Ureter (tissue), 1 donor: Measurements from ENCODE around the genes PMF1, BGLAP, MEF2D and NES.

DNA sequence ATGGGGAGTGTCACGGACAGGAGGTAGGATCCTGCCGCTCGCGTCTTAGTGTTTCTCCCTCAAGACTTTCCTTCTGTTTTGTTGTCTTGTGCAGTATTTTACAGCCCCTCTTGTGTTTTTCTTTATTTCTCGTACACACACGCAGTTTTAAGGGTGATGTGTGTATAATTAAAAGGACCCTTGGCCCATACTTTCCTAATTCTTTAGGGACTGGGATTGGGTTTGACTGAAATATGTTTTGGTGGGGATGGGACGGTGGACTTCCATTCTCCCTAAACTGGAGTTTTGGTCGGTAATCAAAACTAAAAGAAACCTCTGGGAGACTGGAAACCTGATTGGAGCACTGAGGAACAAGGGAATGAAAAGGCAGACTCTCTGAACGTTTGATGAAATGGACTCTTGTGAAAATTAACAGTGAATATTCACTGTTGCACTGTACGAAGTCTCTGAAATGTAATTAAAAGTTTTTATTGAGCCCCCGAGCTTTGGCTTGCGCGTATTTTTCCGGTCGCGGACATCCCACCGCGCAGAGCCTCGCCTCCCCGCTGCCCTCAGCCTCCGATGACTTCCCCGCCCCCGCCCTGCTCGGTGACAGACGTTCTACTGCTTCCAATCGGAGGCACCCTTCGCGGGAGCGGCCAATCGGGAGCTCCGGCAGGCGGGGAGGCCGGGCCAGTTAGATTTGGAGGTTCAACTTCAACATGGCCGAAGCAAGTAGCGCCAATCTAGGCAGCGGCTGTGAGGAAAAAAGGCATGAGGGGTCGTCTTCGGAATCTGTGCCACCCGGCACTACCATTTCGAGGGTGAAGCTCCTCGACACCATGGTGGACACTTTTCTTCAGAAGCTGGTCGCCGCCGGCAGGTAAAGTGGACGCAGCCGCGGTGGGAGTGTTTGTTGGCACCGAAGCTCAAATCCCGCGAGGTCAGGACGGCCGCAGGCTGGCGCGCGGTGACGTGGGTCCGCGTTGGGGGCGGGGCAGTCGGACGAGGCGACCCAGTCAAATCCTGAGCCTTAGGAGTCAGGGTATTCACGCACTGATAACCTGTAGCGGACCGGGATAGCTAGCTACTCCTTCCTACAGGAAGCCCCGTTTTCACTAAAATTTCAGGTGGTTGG, at the start of gene PMF1:
Gene PMF1, plus strand, starts transcription at position 693 of the 1,117 bp plus-strand sequence.
- PRO-cap, result bidirectional peak, plus-strand start at position 702 of the sequence, minus-strand start at position 563 of the sequence; bidirectional peak, plus-strand start at position 965 of the sequence, minus-strand start at position 927 of the sequence

DNA sequence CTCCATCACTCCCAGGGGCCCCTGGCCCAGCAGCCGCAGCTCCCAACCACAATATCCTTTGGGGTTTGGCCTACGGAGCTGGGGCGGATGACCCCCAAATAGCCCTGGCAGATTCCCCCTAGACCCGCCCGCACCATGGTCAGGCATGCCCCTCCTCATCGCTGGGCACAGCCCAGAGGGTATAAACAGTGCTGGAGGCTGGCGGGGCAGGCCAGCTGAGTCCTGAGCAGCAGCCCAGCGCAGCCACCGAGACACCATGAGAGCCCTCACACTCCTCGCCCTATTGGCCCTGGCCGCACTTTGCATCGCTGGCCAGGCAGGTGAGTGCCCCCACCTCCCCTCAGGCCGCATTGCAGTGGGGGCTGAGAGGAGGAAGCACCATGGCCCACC, at the start of gene BGLAP:
Gene BGLAP, plus strand, starts transcription at position 209 of the 390 bp plus-strand sequence.
- PRO-cap, result no peak

DNA sequence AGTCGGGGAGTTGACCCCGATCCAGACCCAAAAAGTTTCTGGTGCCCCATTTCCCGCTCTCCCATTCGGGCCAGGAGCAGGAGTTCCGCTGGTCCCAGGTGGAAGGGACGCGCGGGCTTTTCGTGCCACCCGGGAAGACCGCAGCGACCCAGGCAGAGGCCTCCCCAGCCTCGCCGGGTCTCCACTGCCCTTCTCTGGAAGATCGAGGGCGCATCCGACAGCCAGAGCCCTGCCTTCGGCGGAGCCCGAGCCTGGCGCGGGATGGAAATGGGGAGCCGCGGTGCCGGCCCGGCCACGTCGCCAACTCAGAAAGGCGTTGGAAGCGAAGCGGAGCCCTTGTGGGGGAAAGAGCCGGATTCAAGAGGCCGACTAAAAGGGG, 51.7 kb downstream of the RHBG start:
- PRO-cap, result no peak

GRCh38 chr1:156496108-156496973, 4.2 kb downstream of the MEF2D start:
- PRO-cap, result no peak

- PRO-cap, result no peak
These were observed 2.7 kb downstream of the MEF2D start for GRCh38 chr1:156497524-156498671.

GRCh38 chr1:156500228-156500855, at the start of gene MEF2D:
MEF2D (minus strand) TSS chr1:156500775.
- PRO-cap, result bidirectional peak, plus-strand start at chr1:156501024, minus-strand start at chr1:156500764

DNA sequence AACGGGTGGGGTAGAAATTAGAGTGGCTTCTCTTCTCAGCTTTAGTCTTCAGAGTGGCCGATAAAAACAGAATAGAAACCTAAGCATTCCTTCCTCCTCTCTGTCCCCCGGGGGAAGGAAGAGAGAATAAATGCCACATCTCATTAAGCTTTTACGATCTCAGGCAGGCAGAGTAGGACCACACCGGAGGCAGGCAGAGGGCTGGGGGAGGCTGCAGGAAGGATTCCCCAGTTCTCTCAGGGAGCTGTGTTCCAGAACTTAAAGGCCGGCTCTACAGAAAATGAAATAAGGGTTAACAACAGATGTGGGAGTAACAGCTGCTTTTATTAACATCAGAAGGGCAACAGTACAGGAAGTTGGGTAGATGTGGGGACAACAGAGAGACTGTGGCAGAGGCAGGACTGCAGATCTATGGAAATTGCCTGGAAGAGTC, 24.5 kb upstream of the MEF2D start:
- PRO-cap, result no peak

DNA sequence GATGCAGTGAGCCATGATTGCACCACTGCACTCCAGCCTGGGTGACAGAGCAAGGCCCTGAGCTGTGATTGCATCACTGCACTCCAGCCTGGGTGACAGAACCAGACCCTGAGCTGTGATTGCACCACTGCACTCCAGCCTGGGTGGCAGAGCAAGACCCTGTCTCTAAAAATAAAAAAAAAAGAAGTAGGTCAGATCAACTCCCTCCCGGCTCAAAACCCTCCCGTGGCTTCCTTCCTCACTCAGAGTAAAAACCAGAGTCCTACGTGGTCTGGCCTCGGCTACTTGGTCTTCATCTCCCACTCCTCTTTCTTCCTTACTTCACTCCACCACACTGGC, 19.4 kb downstream of the IQGAP3 start:
- PRO-cap, result no peak

DNA sequence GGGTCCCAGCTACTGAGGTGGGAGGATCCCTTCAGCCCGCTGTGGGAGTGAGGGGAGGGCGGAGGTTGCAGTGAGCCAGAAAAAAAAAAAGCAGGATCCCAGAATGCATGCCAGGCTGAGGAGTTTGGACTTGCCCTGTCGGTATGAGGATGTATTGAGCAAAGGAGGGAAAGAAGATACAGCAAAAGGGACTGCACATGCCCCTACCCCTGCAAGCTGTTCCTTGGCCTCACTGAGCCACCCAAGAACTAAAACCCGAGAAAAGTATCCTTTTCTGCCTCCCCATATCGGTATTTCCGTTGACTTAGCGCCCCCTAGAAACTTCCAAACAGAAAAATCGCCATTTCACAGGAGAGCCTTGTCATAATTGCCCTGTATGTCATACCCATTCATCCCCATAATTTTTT, 11.0 kb downstream of the NAXE start:
- PRO-cap, result no peak

- PRO-cap, result no peak
These were observed 2.6 kb upstream of the BCAN start for GRCh38 chr1:156639238-156639857.

DNA sequence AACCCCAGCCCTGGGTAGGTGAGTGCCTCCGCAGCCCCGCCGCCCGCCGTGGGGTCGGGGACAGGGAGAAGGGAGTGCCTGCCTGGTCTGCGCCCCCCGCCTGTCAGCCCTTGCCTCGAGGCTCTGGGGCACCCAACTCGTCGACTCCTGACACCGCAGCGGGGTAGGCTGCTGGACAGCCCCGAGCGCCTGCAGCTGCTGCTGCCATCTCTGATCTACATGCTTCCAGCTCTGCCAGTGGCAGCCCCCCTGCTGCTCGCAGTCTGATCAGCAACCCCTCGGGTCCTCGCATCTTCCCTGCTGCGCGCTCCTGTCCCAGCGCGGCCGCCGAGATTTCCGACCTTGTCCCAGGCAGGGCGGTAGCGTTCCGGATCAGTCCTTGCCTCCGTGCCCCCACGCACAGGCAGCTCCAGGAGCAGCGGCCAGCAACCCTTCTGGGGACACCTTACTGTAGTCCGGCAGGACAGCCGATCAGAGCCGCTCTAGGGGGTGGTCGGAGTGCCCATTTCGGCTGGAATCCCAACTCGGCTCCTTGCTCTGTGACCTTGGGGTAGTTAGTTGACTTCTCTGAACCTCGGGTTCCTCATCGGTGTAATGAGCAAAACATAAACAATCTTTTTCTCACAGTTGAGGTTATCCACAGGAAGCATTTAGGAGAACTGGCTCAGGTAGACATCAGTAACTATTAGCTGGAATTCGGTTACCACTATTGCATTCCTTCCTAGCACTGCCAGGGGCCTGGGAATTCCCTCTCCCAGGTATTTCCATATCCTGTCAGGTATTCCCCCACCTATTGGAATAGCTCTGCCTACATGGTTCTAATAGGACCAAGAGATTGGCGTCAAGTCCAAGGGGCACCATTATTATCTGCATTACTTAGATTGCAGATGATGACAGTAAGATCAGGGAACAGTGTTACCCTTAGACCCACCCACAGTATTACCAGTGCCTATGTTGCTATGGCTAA, 624 bp downstream of the BCAN start:
- PRO-cap, result no peak

GRCh38 chr1:156672452-156673207, 4.6 kb downstream of the NES start:
- PRO-cap, result no peak

GRCh38 chr1:156673643-156674230, 3.5 kb downstream of the NES start:
- PRO-cap, result no peak

GRCh38 chr1:156676546-156677708, at the start of gene NES:
NES (minus strand) TSS chr1:156677407.
- PRO-cap, result bidirectional peak, plus-strand start at chr1:156677490, minus-strand start at chr1:156677407

DNA sequence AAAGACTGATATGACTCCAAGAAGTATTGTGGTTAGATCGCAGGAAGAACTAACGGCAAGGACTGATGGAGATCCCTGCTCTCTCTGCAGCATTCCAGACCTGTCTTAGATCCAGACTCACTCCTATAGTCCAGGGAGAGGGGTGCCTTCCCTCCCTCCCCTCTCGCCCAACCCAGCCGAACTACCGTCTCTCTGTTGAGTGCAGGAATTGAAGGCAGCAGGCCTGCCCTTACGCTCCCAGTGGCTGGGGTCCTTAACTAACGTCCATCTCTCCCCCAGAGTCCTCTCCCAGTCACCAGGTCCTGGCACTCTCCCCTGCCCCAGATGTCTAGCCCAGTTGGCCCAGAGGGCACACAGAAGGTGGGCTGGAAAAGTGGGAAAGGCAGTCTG, 1.2 kb downstream of the CRABP2 start:
- PRO-cap, result no peak

DNA sequence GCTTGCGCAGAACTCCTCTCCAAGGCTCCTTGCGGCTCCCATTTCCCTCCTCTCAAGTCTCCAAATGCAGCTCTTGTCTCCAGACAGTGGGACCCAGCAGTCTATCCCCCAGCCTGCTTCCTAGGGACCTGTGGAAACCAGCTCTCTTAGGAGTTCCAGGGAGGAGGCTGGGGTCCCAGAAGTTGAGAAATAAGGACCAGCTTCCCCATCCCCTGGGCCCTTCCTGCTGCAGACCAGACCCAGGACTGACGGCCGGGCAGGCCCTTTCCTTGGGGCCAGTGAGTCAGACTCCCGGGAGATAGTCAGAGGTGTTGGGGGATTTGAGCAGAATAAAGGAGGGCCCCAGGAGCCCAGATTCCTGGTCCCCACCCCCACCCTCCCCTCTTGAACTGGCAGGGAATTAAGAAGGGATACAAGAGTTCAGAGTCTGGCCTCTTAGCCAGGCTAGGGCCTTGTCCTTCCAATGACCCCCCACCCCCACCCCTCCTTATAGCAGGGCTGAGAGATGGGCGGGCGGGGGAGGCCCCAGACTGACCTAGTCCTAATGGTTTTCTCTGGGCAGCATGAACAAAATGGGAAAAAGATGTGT, 5.5 kb upstream of the CRABP2 start:
- PRO-cap, result no peak

DNA sequence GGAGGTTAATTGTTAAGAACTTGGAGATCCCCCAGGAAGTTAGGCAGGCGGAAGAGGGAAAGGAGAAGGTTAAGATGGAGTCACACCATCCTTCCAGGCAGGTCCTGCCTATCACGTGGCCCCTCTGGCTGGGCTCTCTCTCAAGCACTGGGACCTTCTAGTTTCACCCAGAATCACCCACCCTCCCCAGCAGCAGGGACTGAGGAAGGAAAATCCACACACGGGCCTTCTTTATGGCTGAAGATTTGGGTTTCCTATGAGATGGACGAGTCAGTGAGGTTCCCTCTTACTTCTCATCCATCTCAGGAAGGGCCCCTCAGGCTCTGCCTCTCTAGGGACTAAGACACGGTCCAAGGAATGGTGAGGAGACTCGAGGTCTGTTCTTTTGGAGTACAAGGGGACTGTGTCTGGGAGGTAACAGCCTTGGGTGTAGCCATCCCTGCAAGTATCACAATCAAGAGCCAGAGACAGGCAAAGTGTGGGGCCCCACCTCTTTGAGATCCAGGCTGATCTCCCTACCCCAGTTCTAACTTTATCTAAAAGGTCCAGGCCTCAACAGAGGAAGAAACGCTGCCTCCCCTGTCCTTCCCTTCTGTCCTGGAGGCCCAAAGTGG, 2.4 kb downstream of the HDGF start:
- PRO-cap, result no peak

DNA sequence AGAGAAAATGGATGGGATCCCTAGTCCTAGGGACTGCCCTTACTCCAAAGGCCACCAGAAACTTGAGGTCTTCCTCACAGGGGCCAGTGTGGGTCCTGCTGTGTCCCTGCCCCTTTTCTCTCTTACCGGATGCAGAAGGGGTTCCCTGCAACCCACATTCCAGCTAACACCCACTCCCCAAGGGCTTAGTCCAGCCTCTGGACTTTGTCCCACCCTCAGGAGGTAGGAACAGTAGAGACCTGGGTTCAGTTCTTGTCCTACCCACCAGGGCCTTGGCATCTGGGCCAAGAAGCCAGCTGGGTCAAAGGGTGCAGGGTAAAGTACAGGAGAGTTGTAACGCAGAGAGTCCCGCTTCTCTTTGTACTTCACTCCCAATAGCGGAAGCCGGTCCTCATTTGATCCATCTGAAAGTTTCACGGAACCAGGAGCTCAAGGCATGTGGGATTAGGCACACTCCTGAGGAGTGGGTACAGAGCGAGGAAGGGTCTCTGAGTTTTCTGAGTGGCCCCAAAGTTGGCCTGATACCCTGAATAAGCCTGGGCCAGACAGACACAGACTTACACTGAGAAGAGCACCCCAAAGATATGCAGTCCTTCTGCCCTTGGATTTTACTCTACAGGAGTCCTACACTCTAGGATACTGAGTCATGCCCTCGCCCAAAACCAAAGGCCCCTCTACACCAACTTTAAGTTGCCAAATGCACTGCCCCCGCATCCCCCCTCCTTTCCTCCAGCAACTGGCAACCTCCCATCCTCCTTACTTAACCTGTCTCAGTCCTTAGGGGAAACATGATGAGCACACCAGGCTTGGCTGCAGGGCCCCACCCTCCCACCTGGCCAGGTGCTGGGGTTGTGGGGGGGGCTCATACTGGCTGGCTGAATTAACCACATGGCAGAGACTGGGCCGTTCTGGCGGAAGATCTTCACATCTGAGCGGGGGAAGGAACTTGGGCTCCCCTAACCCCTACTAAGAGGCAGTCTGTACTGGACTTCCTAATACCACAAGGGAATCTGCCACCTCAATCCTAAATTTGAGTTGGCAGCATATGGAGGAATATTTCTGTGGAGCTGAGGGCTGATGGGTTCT, 1.5 kb downstream of the HDGF start:
- PRO-cap, result no peak

DNA sequence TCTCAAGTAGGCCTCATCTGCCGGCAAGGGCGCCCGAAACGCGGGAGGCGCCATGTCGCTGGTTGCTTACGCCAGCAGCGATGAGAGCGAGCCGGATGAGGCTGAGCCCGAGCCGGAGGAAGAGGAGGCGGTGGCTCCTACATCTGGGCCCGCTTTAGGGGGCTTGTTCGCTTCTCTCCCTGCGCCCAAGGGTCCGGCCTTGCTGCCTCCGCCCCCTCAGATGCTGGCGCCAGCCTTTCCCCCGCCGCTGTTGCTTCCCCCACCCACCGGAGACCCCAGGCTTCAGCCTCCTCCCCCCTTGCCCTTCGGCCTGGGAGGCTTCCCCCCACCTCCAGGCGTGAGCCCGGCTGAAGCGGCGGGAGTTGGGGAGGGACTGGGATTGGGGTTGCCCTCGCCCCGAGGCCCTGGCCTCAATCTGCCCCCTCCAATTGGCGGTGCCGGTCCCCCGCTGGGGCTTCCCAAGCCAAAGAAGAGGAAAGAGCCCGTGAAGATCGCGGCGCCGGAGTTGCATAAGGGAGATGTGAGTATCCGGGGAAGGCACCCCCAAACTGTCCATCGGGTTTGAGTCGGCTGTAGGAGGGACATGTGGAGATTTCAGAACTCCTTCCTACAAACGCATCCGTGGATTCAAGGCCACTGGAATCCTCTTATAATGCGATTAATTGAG, 518 bp downstream of the PRCC start:
- PRO-cap, result no peak

GRCh38 chr1:156795677-156796384, 20.8 kb downstream of the SH2D2A start:
- PRO-cap, result no peak